Vermiform appendix (tissue), 1 donor: ENCODE data around the genes USP38, OTUD4 and REELD1.

GRCh38 chr4:141636703-141637465, 501 bp downstream of the IL15 start:
- PRO-cap = no peak

- PRO-cap = bidirectional peak, plus-strand start at chr4:142416933, minus-strand start at chr4:142416684
Measured at GRCh38 chr4:142416541-142416774, 429.6 kb downstream of the INPP4B start.

DNA sequence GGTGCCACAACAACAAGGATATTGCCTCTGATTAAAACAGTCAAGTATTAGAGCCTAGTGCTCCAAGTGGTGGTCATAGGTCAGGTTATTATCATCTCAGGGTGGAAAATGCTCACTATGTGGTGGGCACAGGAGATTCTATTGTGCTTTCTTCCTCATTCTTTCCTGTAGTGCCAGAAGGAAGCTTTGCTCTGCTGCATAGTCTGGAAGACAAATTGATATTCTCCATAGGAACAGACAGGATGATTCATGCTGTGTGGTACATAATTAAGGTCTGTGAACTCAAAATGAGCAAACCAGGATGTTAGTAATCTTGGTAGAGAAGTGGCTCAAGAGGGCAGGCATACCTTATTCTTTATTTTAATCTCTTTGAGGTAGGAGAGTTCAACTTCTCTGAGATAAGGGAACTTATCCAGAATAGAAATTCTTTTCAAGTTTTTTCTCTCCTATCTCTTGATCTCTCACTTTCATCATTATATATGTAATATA, 296.0 kb downstream of the INPP4B start:
- PRO-cap = no peak

DNA sequence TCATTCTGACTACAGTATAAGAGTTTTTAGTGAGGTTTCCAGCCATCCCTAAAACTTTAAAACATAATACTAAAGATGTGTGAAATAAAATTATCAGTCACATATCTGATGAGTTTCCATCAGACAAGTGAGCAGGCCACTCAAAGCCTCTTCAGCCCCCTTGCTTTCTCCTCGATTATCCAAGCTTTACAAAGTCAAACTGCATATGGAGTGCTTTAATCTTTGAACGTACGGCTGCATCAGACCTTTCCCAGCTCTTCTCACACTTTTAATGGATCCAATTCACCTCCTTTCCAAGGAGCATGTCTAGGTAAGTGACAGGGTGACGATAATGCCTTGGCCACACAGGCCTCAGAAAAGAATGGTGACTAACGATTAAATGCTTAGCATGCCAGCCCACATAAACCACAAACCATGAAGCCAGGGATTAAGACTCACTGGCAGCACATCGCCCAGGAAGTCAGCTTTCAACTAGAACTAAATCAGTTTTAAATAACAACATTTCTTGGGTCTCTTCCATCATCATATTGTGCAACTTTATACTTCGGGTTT, 28.8 kb downstream of the INPP4B start:
- PRO-cap = no peak

DNA sequence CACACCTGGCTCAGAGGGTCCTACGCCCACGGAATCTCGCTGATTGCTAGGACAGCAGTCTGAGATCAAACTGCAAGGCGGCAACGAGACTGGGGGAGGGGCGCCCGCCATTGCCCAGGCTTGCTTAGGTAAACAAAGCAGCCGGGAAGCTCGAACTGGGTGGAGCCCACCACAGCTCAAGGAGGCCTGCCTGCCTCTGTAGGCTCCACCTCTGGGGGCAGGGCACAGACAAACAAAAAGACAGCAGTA, 84.2 kb upstream of the USP38 start:
- PRO-cap = no peak

- PRO-cap = bidirectional peak, plus-strand start at chr4:143184396, minus-strand start at chr4:143184393
Measured at GRCh38 chr4:143183818-143184541, 737 bp upstream of the USP38 start.

- PRO-cap = bidirectional peak, plus-strand start at chr4:143184949, minus-strand start at chr4:143184861
Measured at GRCh38 chr4:143184542-143185289, at the start of gene USP38. USP38 (plus strand) TSS chr4:143184917.

DNA sequence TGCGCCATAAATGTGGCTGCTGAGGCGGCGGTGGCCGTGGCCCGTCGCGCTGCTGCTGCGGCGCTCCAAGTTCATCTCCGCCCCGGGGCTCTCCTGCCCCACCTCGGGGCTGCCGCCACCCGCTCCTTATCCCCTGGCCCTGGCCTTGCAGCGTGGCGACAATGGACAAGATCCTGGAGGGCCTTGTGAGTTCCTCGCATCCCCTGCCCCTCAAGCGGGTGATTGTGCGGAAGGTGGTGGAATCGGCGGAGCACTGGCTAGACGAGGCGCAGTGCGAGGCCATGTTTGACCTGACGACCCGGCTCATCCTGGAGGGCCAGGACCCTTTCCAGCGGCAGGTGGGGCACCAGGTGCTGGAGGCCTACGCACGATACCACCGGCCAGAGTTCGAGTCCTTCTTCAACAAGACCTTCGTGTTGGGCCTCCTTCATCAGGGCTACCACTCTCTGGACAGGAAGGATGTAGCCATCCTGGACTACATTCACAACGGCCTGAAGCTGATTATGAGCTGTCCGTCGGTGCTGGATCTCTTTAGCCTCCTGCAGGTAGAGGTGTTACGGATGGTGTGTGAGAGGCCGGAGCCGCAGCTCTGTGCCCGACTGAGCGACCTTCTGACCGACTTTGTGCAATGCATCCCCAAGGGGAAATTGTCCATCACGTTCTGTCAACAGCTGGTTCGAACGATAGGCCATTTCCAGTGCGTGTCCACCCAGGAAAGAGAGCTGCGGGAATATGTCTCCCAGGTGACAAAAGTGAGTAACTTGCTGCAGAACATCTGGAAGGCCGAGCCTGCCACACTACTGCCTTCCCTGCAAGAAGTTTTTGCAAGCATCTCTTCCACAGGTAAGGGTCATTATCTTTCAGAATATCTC, 809 bp downstream of the USP38 start:
- PRO-cap = no peak

GRCh38 chr4:143186162-143186674, 1.5 kb downstream of the USP38 start:
- PRO-cap = no peak

GRCh38 chr4:143337517-143337625, 695 bp downstream of the GAB1 start:
- PRO-cap = no peak

DNA sequence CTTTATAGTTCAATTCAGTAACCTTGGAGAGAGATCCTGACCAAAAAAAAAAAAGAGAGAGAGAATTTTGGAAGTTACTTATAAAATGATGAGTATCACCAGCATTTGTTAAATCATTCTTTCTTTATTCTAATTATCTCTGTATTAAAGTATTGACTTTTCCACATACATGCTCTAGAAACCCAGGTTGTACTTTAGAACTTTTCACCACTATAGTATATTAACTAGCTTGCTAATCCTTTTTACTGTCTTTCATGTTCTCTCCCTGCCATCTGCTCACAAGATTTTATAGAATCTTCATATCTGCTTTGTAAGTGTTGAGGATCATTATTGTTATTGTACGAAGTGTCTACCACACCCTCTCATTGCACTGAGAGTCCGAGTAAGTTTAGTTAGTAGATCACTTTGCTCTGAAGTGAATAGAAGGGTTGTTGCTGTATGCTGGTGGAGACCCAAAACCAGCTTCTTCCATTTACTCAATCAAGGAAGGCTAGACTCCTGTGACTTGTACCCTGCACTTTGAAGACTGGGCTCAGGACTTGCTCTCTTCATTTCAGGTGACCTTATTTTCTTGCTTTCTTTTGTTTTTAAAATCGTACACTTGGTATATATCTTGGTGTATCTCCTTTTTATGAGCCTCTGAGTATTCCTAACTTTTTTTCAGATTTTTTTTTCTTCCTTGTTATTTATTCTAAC, 17.1 kb downstream of the GAB1 start:
- PRO-cap = no peak

- PRO-cap = no peak
Measured at GRCh38 chr4:143355275-143356178, 18.9 kb downstream of the GAB1 start.

- PRO-cap = no peak
Measured at GRCh38 chr4:143363090-143363405, 26.4 kb downstream of the GAB1 start.

- PRO-cap = bidirectional peak, plus-strand start at chr4:145180767, minus-strand start at chr4:145180532
Measured at GRCh38 chr4:145180392-145181351, at the start of gene OTUD4. OTUD4 (minus strand) TSS chr4:145180589.

- PRO-cap = no peak
Measured at GRCh38 chr4:145546475-145546957, 64.9 kb downstream of the SMAD1 start.

- PRO-cap = no peak
Measured at GRCh38 chr4:145761433-145762015, 81.6 kb downstream of the C4orf51 start.

GRCh38 chr4:145892043-145892611, 46.5 kb downstream of the ZNF827 start:
- PRO-cap = no peak

- PRO-cap = no peak
Measured at GRCh38 chr4:146058908-146059530, 116.5 kb upstream of the LSM6 start.

GRCh38 chr4:146214302-146214645, at the start of gene REELD1:
REELD1 (plus strand) TSS chr4:146214538.
- PRO-cap = no peak

- PRO-cap = no peak
Measured at GRCh38 chr4:146663127-146663554, 24.4 kb downstream of the POU4F2 start.